Hair follicle dermal papilla cell (primary cell): Measurements from ENCODE around the gene CPNE7.

GRCh38 chr16:88883721-88884272, 17.3 kb upstream of the PABPN1L start:
- CAGE, long polyA plus RNA: no peak

DNA sequence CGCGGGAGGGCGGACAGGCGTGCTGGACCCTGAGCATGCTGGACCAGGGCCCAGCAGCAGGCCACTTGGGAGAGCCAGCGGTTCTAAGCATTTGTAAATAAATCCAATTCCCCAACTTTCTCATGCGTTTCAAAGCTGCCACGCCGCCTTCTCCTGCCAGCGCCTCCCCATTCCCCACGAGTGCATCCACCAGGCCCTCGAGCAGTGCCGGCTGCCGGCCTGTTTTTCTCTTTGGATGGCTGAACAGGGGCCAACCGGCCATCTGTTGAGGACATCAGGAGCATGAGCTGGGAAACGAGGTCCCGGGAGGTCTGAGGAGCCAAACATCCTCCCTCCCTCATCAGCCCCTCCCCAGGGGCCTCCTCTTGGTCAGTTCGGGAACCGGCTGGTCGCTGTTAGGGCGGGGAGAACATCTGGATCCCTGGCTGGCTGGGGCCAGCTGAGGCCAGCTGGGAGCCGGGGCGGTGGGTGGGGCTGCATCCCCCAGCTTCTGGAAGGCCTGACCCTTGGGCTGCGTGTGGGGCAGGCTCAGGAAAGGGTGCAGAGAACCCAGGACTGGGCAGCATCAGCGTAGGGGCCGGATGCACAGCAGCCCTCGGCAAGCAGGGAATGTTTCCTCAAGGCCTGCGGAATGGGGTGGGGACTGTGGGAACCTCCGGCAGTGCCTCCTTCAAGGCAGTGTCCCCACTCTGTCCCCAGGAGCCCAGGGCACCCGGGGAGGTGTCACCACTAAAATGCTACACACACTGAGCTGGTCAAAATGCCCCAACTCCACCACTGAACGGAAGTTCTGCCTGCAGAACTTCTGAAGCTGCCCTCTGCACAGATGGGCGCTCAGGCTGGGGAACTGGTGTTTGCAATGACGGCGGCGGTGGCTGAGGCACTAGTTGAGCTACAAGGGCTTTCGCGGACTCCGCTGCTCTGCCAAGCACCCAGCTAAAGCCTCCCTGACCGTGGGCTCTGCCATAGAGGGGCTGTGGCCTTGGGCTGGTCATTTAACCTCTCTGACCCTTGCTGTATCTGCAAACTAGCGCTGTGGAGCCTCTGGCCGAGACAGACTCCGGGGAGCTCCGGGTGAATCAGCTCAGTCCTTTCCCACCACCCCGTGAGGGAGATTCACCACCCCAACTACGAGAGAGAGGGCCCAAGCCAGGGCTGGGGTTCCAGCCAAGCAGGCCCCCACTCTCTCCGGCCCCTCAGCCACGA, 21.0 kb upstream of the PABPN1L start:
- CAGE, long polyA plus RNA: no peak

DNA sequence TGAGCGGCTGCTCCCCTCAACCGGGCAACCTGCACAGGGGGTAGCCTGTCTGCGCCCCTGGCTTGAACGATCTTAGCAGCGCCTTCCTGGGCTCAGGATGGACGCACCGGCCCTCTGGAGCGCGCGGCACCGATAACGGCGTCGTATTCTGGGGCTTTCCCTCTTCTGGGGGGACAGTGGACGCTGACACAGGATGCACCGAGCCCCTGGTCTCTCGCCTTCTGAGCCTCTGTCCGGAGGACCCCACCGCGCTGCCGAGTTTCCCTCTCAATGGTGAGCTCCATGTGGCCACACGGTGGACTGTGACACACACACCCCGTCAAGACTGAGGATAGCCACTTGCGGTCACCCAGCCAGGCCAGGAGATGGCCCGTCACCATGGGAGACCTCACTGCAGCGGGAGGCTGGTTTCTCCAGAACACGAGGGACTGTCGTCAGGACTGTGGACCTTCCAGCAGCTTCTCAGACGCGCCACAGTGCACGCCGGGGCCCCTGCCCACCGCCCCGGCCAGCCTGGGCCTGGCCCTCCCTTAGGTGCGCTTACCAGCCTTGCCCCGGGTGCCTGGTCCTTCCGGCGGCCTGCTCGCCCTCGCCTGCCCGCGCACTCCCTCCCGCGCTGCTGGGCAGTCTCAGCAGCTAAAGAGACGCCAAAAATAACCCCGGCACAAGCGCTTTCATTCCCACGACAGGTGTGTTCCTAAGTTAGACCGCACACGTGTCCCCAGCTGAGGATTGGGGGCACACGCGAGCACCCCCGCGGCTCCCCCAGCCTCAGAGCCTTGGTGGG, 30.0 kb upstream of the PABPN1L start:
- CAGE, long polyA plus RNA: no peak

DNA sequence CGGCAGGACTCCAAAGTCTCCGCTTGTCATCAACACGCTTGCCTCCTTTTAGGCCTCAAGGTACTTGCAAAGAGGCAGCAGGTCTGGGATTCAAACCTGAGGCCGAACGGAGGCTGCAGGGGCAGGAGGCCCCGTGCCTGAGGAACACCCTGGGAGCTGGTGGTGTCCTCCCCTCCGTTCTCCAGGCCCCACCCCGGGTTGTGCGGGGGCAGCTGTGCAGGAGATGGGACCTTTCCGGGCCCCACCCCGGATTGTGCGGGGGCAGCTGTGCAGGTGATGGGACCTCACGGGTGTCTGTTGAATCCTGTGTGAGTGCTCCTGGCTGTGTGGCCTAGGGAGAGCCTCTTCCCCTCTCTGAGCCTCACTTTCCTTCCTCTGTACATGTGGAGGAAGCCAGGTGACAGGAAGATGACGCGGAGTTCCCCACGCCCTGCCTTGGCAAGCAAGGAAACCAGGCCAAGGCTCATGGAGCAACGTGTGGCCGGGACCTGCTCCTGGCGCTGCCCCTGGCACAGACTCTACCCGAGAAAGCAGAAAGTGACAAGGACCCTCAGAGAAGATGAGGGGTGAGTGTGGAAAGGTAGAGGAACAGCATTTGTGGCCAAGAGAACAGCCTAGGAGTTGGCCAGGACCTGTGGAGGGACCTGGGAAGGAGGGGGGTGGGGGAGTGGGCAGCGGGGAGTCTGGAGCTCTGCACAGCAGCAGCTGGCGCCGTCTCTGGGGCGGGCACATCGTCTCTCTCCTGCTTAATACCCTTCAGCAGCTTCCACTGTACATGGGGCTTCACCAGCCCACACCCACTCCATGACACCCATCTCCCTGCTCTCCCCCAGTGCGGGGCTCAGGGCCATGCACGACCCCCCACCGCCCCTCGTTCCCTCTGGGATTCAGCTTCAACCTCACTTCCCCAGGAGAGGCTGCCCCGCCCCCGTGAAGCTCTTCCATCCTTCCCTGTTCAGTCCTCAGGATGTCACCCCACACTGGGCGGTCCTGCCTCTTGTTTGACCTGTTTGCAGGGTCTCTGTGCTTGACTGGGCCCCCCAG, 38.3 kb upstream of the PABPN1L start:
- CAGE, long polyA plus RNA: no peak

DNA sequence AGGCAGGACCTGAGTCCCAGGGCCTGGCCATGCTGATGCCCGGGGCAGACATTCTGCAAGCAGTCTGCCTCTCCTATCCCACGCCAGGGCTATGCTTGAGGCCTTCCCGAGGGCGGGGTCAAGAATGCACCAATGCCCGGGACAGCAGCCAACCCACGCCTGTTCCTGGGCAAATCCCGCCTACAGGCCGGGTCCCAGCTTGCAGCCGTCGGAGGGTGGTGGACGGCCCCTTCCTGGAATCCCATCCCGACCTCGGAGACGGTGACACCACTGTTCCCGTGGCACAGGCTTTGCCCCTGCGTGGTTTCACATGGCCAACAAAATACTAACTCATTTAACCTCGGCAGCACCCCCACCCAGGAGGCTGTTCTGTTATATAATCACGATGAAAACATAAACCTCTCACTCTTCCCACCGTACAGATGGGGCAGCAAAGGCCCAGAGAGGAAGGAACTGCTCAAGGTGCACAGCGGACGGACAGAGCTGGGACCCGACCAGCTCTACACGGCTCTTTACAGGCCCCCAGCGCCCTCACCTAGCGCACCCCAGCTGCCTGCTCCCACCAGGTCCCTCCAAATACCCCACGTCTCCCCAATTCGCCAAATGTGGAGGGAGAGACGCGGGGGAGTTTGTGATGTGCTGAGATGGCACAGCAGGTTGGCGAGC, 54.4 kb downstream of the CBFA2T3 start:
- CAGE, long polyA plus RNA: no peak

DNA sequence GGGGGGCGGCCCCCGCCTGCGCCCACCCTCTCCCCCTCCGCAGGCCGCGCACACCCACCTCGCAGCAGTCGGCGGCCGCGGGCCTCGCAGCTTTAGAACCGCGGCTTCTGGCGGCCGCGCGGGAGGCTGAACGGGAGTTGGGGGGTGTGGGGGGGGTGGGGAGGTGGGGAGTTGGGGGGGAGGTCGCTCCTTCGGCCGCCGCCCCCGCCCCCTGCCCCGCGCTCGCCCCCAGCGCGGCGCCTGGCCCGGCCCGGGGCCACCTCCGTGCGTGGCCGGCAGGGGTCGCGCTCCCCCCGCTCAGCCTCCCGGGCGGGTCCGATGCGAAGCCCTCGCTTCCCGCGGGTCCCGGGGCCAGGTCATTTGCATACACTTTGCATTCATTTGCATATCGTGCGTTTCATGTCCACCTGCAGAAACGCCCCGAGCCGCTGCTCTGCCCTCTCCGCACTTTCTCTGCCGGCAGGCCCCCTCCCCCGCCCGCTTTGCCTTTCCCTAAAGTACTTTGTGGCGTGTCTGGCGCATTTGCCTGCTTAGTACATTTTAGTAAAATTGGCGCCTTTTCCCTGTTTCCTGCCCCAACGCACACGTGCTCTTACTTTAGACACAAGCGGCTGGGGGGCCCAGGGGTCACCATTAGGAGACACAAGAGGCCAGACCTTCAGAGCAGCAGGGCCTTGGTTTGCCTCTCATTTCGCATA, 35.1 kb downstream of the CBFA2T3 start:
- CAGE, long polyA plus RNA: no peak

DNA sequence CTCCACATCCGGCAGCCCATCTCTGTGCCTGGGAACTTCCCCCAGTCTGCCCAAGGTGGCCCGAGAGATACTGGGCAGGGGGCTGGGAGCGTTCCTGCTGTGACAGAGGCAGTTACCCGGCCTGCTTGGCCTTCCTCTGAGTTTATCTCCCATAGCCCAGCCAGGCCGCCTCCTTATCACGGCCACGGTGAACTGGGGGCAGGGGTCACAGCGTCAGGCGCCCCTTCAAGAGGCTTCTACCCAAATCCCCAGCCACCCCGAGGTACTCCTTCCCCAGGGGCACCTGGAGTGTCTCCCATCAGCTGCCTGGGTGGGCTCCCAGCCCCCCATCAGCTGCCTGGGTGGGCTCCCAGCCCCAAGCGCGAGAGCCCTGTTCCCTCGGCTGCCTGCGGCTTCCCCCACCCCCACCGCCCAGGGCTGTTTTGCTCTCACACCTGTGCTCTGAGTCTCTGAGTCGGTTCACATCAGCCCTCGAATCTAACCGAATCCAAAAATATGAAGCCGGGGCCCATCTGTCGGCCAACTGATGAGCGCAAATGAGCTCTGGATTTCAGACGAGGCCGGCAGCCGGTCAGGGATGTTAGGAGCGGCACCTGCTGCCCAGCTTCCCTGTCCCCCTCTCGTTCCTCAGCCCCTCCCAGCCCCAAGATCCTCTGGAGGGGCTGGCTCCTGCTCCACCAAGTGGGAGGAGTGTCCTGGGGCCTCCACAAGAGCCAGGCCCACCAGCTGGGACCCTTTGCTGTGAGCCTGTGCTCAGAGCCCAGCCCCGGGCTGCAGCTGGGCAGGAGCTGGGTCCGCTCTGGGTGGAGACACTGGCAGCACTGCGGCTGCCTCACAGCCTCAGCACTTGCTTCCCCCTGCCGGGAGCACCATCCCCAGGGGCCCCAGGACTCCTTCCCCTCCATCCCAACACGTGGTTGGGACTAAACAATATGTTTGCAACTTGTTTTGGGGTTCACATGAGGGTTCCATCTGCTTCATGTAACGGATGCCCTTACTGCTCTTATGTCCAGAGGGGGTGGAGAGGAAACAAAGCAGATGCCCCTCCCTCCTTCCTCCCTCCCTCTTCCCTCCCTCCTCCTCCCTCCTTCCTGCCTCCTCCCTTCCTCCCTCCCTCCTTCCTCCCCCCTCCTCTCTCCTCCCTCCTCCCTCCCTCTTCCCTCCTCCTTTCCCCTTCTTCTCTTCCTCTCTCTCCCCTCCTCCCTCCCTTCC, 15.9 kb upstream of the CBFA2T3 start:
- CAGE, long polyA plus RNA: no peak

DNA sequence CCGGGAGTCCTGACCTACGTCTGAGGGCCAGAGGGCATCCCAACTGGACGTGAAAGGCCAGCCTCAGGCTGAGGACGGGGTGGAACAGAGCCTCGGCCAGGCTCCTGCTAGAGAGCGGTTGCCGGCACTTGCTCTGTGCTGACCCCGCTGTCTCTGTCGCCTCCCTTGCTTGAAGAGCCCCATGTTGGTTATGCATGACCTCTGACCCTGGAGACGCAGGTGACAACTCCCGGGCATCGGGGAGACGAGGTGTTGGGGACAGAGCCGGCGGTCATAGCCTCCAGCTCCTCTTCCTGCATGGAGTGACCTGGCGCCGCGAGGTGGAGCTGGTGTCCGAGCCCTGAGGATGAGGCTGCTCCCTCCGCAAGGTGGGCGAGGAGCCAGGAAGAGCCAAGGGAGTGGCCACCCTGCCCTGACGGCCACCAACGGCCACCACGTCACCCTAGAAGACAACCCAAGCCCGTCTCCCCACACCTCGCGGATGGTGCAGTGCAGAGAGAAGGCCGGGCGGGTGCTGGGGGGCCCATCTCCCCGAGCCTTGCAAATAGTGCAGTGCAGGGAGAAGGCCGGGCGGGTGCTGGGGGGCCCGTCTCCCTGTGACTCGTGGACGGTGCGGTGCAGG, 40.3 kb upstream of the ACSF3 start:
- CAGE, long polyA plus RNA: no peak

DNA sequence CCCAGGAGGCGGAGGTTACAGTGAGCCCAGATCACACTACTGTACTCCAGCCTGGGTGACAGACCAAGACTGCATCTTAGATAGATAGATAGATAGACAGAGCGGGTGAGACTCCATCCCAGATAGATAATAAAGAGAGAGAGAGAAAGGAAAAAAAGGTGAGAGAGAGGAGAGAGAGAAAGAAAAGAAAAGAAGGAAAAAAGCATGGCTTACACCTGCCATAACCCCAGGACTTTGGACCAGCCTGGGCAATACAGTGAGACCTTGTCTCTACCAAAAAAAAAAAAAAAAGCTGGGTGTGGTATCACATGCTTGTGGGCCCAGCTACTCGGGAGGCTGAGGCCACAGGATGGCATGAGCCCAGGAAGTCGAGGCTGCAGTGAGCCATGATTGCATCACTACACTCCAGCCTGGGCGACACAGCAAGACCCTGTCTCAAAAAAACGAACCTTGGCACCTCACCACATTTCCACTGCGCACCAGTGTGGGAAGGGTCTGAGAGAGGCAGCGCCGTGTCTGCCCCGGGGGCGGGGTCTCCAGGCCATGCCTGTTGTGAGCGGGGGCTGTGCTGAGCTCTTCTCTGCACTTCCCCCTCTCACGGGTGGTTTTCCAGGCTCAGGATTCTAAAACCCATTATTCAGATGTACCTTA, 6.2 kb downstream of the ACSF3 start:
- CAGE, long polyA plus RNA: no peak

GRCh38 chr16:89122514-89123101, 29.0 kb downstream of the ACSF3 start:
- CAGE, long polyA plus RNA: no peak

DNA sequence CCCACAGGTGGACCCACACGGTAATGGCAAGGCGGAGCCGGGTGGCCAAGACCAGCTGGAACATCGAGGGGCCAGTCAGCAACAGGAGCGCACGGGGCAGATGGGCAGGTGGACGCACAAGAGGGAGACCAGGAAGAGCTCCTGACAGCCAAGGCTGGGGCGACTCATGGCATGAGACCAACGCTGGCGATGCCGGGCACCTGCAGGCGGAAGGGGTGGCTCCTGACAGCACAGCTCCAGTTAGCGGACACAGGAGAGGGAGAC, 58.5 kb downstream of the ZNF778 start:
- CAGE, long polyA plus RNA: no peak

- CAGE, long polyA plus RNA: no peak
Observed at GRCh38 chr16:89284261-89285075, 67.0 kb downstream of the ZNF778 start.

DNA sequence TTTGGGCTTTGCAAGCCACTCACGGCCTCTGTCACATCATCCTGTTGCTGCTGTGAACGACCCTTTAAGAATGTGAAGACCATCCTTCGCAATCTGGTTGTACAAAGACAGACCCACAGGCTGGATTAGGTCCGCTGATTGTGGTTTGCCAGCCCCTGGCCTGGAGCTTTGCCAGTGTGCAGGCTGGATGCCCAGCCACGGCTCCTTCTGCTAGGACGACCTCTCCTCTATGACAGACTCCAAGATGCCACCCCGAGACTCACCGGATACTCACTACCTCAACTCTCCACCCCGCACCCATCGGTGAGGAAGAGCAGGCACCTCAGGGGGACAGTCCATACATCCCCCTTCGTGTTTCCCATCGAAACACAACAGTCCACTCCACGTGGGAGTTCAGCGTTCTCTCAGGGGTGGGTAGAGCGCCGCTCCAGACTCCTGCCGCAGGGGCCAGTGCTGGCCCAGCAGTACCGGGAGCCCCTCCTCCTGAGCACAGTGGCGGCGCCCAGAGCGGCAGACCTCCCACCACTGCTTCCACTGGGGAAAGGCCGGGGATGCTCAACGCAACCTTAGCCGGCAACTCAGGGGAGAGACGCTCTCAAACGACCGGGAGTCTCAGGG, 123.4 kb downstream of the ANKRD11 start:
- CAGE, long polyA plus RNA: no peak

DNA sequence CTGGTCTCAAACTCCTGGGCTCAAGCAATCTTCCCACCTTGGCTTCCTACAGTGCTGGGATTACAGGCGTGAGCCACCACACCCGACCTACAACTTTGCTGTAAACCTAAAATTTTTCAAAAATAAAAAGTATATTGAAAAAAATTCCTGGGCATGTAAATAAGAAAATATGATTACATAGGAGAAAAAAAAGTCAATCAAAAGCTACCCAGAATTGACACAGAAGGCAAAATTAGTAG, 101.2 kb downstream of the ANKRD11 start:
- CAGE, long polyA plus RNA: no peak

DNA sequence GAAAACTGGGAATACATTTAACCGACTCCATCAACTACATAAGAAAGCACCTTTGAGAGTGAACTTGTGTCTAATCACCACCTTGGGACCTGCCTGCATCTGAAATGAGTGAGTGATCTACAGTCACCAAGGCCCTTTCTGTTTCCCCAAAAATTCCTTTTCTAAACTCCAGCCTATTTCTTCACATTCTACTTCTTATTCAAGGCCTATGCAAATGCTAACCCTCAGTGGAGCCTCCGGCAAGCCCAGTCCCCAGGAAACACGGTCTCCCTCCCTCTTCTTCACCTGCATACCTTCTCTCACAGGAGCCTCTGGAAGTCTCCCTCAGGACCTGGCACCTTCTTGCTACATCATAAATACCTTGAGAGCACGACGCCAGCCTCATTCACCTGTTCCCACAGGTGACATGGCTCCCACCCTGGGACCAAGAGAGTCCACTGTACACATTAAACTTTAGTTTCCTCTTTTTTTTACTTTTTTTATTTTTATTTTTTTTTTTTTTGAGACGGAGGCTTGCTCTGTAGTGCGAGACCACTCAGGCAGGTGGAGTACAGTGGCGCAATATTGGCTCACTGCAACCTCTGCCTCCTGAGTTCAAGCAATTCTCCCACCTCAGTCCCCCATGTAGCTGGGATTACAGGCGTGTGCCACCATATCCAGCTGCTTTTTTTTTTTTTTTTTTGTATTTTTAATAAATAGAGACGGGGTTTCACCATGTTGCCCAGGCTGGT, 97.4 kb downstream of the ANKRD11 start:
- CAGE, long polyA plus RNA: no peak

DNA sequence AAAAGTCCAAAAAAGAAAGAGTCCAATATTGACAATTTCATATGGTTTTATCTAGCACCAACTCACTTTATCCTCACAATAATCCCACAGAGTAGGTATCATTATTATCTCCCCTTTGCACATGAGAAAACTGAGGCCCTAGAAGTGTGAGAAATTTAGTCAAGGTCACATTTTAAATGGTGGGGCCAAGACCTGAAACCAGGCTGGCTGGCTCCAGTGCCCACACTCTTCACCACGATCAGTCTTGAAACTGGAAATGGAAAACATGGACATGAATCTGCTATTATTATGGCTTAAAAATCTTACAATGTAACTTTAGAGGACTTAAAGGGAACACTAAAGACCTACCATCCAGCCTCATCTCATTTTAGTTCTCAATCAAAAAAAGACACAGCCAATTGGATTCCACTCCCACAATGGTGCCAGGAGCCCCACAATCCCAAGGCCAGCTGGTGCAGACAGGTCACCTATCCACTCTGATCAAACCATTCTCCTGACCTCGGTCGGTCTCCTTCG, 65.2 kb downstream of the ANKRD11 start:
- CAGE, long polyA plus RNA: no peak

DNA sequence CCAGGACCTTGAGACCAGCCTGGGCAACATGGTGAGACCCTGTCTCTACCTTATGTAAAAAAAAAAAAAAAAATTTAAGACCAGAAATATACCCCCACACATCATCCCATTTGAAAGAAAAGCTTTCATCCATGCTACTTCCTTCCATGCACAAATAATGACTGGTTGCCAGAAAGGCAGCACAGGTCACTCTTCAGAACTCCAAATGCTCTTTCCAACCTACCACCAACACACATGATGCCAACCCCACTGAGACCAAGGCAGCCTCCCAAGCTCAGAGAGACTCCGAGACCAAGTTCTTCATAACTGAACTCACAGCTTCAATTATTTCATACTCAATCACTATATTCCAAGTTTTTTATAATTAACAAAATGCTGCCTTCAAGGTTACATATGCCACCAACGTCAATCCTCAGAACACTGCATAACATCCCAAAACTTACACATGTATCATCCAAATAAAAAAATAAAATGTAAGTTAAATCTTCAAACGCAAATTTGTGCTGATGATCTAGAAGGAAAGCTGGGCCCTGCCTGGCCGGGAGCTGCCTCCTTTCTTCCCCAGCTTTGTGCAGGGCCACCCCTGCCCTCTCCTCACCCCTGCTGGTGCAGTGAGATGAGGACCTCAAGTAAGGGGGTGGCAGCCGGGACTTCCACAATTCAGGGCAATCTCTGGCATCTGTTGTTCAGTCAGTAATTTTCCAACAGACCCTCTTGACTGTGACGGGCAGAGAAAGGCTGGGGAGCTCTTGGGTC, 15.8 kb downstream of the ANKRD11 start:
- CAGE, long polyA plus RNA: no peak

GRCh38 chr16:89525155-89525719, 17.0 kb downstream of the SPG7 start:
- CAGE, long polyA plus RNA: no peak

DNA sequence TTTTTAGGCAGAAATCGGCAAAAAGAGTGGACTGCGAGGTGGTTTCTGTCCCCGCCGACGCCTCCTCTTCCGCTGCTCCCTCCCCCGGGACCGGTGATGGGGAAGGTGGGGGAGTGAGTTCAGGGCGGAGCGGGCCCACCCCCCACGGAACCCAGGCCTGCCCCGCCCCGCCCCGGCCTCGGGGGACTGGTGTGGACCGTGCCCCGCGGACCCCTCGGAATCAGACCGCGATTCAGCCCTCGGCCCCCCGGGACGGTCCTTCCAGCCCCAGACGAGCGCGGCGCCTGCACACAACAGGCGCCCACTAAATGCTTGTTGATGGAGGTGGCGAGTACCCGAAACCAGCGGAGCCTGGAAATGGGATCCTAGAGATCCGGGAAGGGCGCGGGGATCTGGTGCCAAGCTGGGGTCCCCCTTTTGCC, 513 bp upstream of the CPNE7 start:
- CAGE, long polyA plus RNA: no peak

DNA sequence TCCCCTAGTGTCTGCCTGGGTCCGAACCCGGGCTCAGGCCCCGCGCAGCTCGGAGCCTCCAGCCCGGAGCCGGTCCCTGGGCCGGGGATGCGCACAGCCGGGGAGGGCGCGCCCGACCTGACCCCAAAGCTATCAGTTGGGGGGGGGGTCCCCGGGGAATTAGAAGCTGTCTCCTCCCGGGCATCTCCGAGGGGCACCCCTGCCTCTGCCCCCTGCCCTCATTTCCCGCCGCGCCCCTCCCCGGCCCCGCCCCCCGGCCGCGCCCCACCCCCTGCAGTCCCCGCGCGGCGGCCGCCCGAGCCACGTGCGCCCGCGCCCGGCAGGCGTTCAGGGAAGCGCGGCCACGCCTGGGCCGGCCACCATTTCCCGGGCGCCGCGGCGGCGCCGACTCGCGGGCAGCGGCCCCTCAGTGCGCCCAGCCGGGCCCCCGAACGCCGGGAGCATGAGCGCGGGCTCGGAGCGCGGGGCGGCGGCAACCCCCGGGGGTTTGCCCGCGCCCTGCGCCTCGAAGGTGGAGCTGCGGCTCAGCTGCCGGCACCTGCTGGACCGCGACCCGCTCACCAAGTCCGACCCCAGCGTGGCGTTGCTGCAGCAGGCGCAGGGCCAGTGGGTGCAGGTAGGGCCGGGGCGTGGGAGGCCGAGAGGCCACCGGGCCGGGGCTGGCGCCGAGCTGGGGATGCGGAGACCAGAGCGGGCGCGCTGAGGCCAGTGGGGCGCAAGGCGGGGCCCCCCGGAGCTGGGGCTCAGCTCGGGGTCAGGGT, at the start of gene CPNE7:
Gene CPNE7 (plus strand): TSS at position 303 of the 761 bp plus-strand sequence.
- CAGE, long polyA plus RNA: no peak